Mononuclear cell (primary cell): ENCODE measurements around a stretch of chr3.

DNA sequence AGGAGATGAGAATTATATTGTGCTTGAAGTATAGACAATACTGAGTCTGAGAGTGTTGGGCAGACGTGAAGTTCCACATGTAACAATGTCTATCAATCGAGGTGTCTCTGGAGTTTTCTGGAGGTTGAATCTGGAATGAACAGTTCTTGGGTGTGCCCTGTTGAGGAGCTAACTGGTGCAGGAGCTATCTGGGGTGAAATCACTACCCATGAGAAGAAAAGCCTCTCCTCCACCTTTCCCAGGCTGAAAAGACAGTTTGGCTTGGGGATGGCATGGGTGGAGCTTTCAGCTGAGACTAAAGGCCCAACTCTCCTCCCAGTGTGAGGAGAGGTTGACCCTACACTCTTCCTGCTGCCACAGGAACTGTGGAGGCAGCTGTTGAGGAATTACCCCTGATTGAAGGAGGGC lies 14.4 kb upstream of the GOLGA4 start:
- RRBS: no CpG with 5 or more reads among the region's 2 CpGs

DNA sequence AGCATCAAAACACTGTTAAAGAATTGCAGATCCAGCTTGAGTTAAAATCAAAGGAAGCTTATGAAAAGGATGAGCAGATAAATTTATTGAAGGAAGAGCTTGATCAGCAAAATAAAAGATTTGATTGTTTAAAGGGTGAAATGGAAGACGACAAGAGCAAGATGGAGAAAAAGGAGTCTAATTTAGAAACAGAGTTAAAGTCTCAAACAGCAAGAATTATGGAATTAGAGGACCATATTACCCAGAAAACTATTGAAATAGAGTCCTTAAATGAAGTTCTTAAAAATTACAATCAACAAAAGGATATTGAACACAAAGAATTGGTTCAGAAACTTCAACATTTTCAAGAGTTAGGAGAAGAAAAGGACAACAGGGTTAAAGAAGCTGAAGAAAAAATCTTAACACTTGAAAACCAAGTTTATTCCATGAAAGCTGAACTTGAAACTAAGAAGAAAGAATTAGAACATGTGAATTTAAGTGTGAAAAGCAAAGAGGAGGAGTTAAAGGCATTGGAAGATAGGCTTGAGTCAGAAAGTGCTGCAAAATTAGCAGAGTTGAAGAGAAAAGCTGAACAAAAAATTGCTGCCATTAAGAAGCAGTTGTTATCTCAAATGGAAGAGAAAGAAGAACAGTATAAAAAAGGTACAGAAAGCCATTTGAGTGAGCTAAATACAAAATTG lies 83.3 kb downstream of the GOLGA4 start:
- RRBS: no CpG with 5 or more reads among the region's 1 CpG

DNA sequence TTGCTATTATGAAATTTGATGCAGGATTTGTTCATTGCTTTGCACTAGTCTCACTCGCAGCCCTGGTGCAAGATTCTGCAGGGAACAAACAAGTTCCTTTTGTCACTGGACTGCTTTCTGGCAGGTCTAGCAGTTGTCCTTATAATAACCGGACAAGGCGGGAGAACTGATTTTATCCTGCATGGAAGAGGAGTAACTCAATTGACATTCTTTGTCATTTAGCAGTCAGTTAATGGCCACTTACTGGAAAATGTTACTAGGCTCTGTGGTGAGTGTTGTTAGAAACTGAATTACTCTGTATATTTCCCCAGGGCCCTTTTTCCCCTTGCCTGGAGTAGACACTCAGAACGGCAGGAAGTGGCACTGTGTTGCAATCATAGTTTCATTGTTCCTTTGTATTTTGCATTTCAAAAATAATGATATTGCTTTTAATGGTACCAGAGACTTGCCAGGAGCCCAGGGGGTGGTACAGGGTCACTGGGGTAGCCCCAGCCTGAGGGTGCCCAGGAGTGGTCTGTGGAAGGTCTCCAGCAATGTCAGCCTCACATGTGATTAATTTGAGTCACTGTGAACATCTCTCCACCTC lies 41.1 kb downstream of the ITGA9 start:
- RRBS: no CpG with 5 or more reads among the region's 4 CpGs

DNA sequence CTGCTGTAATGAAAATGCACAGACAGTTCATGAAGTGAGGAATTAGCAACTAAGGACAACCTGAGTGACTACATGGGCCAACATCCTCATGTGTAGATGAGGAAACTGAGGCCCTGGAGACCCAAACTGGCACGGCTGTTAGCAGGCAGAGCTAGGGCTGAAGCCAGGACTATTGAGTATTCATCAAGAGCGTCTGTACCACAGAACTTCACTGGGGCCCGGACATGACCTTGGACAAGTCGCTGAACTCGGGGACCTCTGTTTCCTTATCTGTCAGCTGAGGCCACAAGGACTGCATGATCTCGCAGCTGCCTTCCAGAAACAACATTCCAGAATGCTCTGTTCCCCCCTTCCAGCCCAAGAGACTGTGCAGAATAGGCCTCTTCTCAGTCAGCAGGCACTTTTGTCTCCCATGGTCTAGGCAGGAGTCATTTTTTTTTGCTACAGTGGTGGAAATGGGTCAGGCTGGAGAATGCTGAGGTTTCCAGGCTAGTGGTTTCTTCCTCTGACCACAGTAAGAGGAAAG lies 90.2 kb upstream of the CTDSPL start:
- RRBS: no CpG with 5 or more reads among the region's 6 CpGs

DNA sequence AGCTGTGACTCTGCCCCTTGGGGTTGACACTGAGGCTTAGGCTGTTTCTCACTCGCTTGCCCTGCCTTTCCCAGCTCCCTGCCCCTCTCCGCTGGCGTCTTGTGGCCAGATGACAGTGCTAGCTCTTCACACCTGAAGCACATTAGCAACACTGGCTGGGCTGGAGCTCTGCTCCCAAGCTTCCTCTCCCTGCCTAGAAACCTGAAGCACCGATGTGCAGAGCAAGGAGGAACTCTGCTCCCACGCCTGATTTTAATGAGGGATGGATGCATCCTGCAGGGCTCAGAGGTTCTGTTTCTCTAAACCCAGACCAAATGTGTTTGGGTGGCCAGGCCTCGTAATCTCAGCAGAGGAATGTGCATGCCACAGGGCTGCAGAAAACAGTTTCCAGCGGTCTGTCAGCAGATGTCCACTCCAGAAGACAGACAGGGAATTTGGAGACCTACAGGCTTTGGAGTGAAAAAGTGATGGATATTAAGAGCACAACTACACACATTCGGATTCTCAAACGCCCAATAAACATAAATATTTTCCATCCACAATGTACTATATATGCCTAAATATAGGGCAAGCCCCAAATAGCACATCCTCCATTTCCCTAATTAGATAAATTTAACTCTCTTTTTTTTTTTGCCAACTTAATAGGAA lies 88.6 kb upstream of the CTDSPL start:
- RRBS: no CpG with 5 or more reads among the region's 9 CpGs

DNA sequence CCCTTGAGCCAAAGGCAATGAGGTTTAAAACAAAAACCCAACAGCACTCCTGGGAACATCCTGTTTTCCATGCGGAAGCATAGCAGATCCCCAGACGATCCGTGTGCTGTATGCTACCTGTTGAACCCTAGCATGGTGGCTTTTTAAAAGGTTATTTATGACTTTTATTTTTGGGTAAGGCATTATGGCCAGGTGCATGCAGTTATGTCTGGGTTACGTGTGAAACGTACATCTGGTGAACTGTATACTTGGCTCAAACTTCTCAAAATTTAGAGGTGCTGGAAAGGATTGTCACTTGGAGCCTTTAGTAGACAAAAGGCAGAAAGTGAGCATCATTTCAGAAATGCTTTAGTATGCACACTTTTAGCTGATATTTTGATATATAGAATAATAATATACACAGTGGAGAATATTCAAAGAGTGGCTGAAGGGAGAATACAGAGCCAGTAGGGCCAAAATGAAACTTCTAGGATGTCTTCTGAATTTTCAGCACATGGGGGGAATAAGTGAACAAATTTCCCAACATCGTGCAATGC lies 39.0 kb upstream of the CTDSPL start:
- RRBS: no CpG with 5 or more reads among the region's 6 CpGs

GRCh38 chr3:37898464-37899777 lies 37.2 kb downstream of the CTDSPL start:
- RRBS: no CpG with 5 or more reads among the region's 5 CpGs

DNA sequence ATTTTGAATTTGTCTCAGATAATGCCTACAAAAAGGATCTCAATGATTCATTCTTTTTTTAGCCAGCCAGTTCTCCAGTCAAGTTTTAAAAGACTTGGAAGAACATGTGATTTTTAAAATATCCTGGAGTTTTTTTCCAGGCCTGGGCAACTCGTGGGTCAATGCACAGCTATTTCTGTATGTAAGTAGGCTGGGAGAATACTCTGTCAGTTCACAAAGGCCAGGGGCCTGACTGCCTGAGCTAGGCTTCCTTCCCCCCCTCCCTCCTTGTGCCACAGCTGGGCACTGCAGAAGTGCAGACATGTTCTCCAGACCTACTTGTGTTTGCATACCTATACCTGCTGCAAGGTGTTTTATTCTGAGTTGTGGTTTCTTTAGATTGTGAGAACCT lies 43.7 kb downstream of the CTDSPL start:
- RRBS: no CpG with 5 or more reads among the region's 1 CpG

GRCh38 chr3:37962777-37963605 lies 27.6 kb upstream of the VILL start:
- RRBS: no CpG with 5 or more reads among the region's 6 CpGs

DNA sequence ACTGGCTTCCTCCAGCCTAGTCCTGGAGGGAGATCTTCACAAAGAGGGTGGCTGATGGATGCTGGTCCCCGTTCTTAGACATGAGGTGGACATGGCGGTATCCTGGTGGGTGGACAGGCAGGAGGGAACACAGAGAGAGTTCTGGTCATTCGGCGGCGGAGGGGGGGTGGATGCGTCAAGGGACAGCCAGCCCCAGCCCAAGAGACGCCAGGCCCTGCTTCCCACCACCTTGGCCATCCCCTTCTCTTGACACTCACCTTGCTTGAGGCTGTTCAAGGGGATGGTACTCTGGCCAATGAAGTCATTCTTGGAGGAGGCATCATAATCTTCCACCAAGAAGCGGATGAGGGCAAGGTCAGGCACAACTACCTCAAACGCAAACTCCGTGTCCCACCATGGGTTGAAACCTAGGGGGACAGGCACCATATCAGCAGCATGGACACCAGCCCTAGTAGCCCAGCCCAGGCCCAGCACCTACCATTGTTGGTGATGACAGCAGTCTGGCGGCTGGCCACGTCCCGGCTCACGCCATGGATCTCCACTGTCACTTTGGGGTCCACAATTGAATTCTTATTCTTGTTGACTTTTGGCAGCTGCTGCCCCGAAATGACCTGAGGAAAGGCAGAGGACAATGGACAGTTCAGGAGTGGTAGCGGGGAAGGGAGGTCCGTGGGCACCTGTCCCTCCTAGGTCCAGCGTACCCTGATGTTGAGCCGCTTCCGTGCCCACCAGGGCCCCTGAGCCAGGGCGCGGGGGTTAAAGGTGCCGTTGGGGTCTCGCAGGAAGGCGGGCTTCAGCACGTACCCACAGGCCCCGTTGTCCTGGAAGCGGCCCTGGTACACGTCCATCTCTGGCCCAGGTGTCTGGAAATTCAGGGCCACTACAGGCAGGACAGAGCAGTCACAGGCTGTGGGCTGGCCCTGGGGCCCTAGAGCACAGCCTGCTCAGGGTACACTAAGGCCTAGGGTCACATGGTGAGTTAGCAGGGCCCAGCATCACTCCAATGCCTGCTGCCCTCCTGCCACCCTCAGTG lies 17.5 kb downstream of the VILL start:
- RRBS: no CpG with 5 or more reads among the region's 29 CpGs

DNA sequence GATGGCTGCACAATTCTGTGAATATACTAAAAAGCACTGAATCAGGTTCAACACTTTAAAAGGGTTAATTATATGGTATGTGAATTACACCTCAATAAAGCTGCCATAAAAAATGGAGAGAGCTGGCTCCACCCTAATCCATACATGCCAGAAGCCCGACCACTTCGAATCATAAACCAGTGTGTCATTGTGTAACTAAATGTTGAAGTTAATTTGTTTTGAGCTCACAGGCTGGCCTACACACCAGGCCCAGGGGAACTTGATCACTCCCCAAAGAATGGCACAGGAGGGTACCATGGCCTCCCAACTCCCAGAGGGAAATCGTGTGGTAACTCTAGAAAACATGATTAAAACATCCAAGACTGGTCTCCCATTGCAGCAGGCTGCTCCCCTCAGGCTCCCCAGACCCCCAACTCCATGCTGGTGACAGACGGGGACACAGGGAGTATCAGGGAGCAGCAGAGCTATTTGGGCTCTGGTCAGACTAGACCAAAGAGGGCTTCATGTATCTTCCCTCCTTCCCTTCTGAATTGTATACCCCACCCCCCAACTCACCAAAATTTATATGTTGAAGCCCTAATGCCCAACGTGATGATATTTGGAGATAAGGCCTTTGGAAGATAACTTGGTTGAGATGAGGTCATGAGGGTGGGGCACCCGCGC lies 13.8 kb downstream of the PLCD1 start:
- RRBS: no CpG with 5 or more reads among the region's 7 CpGs

DNA sequence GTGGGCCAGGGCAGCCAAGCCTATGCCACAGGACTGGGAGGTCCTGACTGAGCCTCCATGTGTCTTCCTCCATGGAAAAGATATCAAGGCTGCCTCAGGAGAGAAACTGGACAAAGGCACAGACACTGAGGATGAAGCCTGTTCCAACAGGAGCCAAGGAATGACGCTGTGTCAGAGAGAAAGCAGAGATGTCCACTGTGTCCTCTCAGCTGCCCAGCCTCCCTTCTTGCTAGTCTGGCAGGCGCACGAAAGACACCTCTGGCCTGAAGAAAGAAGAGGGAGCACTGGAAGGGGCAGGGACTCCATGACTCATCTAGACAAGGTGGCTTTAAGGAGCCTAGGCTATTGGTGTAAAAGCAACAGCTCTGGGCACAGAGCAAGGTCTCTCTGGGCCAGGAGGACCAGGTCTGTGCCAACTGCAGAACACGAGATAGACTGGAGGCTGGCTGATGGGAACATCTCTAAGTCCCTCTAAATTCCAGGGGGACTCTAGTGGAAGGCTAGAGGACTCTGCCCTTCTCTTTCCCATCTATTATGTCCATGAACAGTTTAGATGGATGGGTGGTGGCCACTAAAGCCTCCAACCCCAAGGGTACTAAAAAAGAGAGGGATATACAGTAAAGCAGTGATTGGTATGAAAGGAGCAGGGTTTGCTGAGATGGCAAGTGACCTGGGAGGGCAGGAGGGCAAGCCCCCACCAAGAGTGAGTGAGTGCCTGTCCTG lies 1.3 kb downstream of the PLCD1 start:
- RRBS: no CpG with 5 or more reads among the region's 4 CpGs

- RRBS: no CpG with 5 or more reads among the region's 14 CpGs
These were observed 21.9 kb downstream of the ACAA1 start for GRCh38 chr3:38114829-38115534.

- RRBS: no CpG with 5 or more reads among the region's 7 CpGs
These were observed 10.5 kb upstream of the ACVR2B start for GRCh38 chr3:38443010-38443822.

- RRBS: no CpG with 5 or more reads among the region's 10 CpGs
These were observed 665 bp upstream of the ACVR2B start for GRCh38 chr3:38453007-38453443.

DNA sequence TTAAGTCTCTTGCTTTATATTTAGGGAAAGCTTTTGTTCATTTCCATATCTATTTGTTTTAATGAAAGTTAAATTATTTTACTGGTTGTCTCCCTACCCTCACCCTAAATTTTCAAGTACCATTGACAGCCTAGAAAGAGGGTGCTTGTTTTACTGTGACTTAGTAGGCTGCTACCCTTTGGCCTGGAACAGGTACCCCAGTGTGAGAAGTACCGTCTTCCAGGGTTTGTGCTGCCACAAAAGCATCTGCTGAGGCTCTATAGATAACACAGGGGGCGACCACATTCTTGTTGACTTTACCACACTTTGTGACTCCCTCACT lies 23.4 kb downstream of the EXOG start:
- RRBS: no CpG with 5 or more reads among the region's 2 CpGs

DNA sequence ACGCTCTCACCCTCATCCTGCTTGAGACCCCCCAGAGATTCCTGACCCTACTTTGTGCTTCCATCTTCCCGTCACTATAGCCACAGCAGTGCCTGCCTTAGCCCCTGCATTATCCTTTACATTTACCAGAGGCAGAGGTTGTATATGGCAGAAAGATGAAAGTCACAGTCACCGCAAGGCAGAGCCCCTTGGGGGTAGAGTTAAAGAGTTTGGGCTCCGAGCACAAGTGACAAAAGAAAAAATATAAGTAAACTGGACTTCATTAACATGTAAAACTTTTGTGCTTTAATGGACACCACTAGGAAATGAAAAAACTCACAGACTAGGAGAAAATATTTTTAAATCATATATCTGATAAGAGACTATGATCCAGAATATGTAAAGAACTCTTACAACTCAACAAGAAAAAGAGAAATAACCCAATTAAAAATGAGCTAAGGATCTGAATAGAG lies 56.6 kb downstream of the EXOG start:
- RRBS: no CpG with 5 or more reads among the region's 4 CpGs

DNA sequence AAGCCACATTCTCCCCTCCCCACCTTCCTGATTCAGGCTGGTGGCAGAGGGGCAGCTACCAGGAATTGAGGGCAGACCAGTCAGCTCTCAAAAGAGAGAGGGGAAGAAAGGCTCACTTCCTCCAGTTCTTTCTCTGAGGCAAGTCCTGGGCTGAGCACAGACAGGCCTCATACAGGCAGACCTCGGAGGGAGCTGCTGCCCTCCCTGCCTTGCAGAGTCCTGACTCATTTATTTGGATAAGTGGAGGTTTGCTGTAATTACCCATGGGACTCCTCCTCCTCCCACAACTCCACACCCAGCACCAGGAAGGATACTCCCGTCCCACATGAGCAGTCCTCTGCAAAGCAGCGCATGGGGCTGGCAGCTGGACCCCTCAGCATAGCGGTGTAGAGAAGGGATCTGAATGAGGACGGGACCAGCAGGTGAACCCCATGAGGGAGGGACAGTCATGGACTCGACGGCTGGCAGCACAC lies 13.4 kb upstream of the SCN10A start:
- RRBS: no CpG with 5 or more reads among the region's 7 CpGs

GRCh38 chr3:39108293-39108894 lies 914 bp downstream of the TTC21A start:
- RRBS: no CpG with 5 or more reads among the region's 3 CpGs

DNA sequence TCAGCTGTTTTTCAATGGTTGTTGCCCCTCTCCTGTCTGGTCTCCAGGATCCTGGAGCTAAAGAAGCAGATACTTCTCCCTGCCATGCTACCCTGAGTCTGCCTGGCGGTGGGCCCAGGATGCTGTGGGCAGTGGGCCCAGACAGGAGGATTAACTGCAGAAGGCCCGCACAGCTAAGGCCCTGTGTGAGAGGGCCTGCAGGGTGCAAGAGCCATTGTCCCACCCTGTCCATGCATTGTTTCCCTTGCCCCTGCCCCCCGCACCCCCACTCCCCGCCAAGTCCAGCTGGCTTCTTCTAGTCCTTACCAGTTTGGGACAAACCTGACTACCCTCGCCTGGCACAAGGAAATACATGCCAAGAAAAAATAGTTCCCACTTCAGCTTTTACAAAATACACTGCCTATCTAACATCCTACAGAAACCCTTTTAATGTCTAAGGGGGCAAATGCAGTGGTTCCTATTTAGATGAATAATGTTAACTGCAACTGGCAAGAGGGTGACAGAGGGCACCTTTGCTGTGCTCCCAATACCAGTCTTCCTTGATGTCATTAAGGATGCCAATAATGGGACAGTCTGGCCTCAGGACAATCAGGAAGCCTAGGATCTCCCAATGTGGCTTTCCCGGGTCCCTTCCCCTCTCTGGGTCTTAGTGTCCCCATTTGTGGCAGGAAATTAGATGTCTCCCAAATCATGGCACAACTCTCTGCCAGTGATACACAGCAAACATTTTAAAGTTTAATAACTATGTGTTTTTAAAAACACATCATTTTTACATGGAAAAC lies 14.1 kb downstream of the CSRNP1 start:
- RRBS: no CpG with 5 or more reads among the region's 6 CpGs